Mesangial cell (primary cell): ENCODE measurements around the genes MYH7, FITM1, PSME1 and TINF2.

DNA sequence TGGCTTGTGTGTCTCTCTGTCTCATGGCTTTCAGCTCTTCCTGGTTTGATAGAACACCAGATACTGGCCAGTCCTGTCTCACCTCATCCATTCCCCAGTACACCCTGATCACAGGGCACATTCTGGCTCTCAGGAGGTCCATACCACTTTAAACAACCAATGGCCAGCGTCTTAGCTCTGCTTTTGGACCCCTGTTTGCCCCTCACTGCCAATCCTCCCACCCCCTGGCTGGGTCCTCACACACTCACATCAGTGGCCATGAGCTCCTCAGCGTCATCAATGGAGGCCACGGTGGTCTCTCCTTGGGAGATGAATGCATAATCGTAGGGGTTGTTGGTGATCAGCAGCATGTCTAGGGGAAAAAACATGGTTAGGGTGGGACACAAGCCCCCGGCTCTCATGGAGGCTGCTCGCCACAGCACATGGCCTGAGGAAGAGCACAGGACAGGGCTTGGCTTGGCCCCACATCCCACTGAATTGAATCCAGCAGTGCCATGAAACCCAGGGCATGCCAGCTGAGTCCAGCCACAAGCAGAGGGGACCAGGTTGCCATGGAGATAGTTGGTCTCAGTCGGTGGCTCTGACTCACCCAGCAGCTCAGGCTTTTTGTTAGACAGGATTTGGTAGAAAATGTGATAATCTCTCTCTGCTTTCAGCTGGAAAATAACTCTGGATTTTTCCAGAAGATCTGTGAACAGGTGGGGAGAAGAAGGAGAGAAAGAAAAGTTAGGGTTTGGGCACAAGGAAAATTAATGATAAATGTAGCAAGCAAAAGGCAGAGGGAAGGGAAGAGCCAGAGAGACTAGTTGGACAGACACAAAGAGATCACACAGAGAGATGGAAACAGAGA, 4.9 kb downstream of the MYH7 start:
- RAMPAGE, long total RNA: no peak

DNA sequence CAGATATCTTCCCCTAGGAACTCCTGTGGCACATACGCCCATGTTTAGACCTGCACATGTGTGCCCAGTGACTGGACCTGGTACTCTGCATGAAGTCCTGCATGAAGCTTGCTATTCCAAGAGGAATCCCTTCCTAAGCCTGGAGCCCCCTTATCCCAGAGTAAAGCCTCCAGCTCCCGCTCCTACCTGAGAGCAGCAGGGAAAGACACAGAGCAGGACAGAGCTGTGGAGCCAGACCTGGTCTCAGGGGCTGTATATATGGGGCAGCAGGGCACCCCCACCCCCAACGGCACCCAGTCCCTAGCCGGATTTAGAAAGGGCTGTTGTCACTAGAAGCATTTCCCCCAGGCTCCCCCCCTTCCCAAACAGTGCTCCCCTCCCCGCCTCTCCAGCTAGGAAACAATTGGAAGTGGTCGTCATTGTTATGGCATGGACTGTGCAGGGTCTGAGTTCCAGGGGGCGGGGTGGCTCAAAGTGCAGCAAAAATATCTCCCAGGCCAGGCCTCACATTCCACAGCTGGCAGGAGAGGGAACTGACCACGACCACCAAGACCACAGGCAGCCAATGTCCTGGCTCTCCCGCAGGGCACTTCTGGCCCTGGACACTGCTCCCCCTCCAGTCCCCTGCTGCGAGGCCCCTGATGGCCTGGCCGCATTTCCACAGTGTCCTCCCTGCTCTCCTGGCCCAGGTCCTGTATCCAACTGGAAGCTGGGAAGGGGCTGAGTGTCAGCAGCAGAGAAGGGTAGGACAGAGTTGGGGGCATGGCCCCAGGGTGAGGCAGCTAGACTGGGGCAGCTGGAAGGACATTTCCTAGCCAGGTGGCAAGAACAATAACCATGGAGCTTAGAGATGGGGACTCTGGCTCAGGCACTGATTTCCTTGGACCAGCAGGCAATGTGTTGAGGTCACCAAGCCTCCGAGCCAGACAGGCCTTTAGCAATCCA, at the start of gene MYH7:
Gene MYH7 (minus strand): TSS at position 227 of the 945 bp plus-strand sequence.
- RAMPAGE, long total RNA: no peak

DNA sequence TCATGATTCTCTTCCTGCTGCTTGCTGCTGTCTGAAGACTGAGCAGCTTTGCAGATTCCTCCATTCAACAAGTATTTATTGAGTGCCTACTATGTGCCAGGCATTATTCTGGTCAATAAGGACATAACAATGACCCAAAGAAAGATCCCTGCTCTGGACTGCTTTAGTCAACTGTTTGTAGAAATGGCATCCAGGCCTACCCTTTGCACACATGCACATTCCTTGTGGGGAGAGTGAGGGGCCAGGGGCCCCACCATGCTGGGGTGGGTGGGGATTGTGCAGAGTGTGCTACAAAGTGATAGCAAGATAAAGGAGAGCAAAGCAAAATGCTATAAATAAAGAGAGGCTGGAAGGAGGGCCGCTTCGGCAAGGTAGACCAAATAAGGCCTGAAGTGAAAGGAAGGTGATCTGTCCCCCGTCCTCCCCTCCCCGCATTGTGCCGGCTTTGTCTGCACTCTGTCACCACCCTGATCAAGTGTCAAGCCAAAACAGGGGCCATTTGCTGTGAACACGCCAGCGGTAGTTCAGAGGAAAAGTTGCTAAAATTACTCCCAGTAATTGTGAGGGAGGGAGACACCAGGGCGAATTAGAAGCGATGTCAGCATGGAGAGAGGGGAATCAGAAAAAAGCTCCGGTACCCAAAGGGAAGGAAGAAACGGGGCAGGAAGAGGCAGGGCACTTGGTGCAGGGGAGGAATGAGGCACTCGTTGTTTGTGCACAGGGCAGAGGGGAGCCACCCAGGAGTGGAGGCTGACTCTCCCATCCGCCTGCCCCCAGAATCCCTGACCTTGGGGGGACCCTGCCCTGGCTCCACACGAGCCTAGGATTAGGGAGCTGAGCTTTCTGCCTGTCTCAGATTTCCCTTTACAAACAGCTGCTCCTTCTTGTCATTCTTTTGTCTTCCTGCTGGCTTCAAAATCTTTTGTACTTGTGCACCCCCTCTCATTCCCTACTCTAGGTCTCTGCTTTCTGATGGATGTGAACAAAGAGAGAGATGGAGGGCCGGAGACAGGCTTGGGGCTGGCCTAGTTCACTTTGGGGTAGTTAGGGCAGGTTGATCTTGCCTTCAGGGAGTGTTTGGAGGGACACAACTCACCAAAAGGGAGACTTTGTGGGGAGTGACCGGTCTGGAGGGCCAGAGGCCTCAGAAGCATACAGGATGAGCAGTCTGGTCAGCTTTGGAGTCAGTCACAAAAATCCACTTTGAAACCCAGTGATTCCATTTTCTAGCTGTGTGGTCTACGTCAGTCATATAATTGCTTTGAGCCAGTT, 2.9 kb upstream of the MYH7 start:
- RAMPAGE, long total RNA: no peak

GRCh38 chr14:23522839-23523648, 28.5 kb downstream of the ZFHX2 start:
- RAMPAGE, long total RNA: no peak

DNA sequence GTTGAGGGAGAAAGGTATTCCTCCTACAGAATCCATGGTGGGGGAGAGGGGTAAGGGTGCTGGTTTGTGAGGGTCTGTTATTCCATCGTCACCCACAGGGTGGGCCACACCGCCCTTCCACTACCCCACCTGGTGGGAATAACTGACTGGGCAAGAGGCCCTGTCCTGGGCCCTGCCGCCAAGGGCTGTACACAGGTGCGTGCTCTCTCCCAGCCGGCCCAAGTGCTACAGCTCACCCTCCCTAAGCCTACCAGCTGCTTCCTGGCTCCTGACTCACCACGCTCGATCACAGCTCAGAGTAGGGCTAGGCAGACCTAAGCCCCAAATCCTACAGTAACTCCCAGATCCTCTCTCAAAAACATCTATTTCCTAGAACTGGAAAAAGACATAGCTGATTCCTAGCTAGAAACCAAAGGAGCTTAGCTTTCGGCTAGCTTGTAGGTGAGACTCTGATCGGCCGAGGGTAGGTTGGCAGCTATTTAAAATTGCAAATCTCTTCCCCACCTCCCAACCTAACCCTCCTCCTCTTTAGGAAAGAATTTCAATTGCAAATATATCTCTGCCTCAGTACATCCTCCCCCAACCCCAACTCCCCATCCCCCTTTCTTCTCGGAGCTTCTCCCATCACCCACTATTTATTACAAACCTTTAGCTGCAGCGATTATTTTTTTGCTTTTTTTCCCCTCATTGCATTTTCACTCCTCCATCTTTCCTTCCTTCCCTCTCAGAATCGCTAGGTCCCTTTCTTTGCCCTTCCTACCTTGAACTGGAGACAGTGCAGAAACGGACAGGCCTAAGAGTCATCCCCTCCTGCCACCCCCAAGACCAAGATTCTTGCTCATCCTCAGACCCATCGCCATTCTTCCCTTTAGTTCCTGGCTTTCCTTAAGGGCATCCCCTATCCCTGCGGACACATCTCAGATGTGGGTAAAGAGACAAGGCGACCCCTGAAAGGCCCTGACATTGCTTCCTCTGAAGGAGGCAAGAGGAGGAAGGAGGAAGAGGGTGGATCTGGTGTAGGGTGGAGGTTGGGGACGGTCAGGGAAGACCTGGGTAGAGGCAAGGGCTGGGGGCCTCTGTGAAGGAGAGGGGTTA, 13.5 kb downstream of the ZFHX2 start:
- RAMPAGE, long total RNA: no peak

DNA sequence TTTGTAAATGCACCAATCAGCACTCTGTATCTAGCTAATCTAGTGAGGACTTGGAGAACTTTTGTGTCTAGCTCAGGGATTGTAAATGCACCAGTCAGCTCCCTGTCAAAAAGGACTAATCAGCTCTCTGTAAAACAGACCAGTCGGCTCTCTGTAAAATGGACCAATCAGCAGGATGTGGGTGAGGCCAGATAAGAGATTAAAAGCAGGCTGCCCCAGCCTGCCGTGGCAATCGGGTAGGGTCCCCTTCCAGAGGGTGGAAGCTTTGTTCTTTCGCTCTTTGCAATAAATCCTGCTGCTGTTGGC, 2.9 kb upstream of the JPH4 start:
- RAMPAGE, long total RNA: no peak

DNA sequence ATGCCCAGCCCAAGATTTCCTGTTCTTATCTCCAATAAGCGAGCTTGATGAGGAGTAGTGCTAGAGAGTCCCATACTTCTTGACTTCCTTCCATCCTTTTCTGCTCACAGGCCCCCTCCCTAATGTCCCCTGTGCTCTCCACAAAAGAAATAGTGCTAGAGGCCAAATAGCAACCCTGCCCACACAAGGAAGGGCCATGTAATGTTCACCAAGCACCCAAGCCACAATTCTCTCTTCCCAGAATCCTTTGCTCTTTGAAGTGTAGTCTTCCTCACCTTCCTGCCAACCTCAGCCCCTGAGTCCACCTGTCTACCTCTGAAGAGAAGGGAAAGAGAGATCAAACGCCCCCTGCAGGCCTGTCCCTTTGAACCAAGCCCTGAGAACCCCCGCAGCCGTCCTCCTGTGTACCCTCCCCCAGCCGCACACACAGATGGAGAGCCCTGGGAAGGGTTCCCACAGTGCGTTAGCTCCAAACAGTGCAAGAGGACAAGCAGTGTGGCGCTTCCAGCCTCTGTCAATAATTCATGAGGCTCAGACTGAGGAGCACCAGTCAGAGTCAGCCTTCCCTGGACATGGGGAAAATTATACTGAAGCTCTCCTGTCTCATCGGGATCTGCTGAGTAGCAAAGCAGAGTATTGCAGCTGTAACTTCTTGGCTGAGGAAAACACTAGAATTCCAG, 1.9 kb upstream of the DHRS4 start:
- RAMPAGE, long total RNA: no peak

DNA sequence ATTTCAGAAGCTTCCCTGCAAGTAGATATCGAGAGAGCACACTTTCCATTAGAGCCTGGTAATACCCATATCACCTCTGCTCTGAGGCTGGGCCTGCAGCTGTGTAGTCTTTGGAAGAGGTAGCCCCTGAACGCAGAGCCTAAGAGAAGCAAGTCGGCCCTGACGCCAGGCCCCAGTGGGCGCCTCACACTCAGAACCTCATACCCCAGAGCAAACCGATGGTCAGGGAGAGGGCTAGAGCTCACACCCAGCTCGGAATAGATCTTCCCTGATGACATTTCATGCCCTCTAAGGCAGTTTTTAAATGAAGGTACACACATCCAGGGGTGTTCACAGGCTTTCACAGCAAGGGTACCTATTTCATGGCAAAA, 6.2 kb upstream of the FITM1 start:
- RAMPAGE, long total RNA: no peak

GRCh38 chr14:24130274-24130866, at the start of gene FITM1:
FITM1 (plus strand) TSS chr14:24130659.
- RAMPAGE, long total RNA: no peak

DNA sequence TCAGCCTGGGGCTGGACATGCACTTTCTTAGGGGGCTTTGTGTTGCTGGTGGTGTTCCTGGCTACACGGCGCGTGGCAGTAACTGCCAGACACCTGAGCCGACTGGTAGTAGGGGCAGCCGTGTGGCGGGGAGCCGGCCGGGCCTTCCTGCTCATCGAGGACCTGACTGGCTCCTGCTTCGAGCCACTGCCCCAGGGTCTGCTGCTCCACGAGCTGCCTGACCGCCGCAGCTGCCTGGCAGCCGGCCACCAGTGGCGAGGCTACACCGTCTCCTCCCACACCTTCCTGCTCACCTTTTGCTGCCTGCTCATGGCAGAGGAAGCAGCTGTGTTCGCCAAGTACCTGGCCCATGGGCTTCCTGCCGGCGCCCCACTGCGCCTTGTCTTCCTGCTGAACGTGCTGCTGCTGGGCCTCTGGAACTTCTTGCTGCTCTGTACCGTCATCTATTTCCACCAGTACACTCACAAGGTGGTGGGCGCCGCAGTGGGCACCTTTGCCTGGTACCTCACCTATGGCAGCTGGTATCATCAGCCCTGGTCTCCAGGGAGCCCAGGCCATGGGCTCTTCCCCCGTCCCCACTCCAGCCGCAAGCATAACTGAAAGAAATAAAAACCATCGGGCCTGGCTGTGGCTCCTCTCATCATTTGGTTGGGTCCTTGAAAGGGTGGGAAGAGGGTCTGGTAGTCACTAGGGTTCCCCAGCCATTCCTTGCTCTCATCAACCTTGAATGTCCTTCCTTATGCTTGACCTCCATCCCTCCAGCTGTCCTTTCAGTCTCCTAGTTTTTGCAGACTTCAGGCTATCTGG, 2.0 kb downstream of the FITM1 start:
- RAMPAGE, long total RNA: no peak

DNA sequence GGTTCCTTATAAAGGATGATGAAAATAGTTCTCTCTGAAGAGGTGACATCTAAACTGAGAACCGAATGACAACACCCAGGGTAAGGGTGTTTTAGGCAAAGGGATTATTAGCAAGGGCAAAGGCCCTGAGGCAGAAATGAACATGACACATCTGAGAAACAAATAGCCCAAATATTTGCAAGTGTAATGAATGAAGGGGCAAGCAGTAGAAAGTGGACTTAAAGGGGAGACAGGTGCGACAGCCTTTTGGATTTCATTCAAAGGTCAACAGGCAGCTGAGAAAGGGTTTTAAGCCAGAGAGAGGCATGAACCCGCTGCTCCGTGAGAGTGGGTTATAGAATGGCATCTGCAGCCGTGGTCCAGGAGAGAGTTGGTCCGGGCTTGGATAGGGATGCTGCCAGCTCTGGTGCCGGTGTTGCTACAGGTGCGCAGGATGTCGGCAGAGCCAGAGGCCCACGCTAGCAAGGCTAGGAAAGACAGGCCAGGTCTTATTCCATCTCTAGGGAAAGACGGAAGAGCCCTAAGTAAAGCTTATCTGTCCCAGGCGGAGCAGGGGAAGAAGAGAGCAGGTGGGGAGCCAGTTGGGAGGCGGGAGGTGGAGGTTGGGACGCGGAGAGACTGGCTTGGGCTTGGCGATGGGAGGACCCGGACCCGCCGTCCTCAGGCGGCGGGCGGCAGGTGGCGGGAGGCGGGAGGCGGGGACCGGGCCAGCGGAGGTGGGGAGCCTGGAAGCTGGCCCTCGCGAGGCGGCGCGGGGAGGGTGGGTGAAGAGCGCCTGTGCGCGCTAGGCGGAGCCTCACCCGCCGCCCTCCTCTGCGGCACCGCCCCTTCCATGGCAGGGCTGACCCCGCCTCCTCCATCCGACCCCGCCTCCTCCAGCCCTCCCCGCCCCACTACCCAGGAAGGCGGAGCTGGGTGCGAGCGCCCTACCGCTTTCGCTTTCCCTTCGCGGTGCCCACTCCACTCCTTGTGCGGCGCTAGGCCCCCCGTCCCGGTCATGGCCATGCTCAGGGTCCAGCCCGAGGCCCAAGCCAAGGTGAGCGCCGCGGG, at the start of gene PSME1:
Gene PSME1 (plus strand): TSS at position 929 of the 1,050 bp plus-strand sequence.
- RAMPAGE, long total RNA: start-site peak on the plus strand centred at position 933 of the sequence, 76 bp wide, 4,180 reads

GRCh38 chr14:24164134-24164360, 3.0 kb downstream of the IRF9 start:
- RAMPAGE, long total RNA: no peak

DNA sequence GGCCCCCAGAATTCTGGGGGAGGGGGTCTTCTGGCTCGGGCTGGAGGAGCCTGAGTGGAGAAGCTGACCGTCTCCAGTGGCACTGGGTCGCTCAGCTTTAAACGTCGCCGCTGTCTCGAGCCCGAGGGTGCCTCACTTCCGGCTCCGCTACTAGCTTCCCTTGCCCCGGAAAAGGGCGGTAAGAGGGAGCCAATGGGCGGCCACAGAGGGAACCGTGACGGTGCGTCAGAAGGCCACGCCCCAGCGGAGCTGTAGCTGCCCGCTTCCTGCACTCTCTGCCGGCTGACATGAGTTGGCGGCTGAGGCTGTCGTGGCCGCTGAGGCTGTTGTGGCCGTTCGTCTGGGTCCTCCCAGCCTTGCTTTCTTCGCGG, at the start of gene TINF2:
Gene TINF2 (minus strand): TSS at position 134 of the 371 bp plus-strand sequence.
- RAMPAGE, long total RNA: start-site peak on the minus strand centred at position 132 of the sequence, 6 bp wide, 143 reads

GRCh38 chr14:24257922-24258860, 4.8 kb downstream of the TGM1 start:
- RAMPAGE, long total RNA: no peak

GRCh38 chr14:24259827-24260265, 3.1 kb downstream of the TGM1 start:
- RAMPAGE, long total RNA: no peak

- RAMPAGE, long total RNA: no peak
Observed at GRCh38 chr14:24273845-24274585, 2.6 kb upstream of the RABGGTA start.

GRCh38 chr14:24290417-24290982, 9.1 kb downstream of the DHRS1 start:
- RAMPAGE, long total RNA: no peak

DNA sequence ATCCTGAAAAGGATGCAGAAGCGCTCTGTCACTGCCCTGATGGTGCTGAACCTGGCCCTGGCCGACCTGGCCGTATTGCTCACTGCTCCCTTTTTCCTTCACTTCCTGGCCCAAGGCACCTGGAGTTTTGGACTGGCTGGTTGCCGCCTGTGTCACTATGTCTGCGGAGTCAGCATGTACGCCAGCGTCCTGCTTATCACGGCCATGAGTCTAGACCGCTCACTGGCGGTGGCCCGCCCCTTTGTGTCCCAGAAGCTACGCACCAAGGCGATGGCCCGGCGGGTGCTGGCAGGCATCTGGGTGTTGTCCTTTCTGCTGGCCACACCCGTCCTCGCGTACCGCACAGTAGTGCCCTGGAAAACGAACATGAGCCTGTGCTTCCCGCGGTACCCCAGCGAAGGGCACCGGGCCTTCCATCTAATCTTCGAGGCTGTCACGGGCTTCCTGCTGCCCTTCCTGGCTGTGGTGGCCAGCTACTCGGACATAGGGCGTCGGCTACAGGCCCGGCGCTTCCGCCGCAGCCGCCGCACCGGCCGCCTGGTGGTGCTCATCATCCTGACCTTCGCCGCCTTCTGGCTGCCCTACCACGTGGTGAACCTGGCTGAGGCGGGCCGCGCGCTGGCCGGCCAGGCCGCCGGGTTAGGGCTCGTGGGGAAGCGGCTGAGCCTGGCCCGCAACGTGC, 4.6 kb downstream of the LTB4R start:
- RAMPAGE, long total RNA: no peak

DNA sequence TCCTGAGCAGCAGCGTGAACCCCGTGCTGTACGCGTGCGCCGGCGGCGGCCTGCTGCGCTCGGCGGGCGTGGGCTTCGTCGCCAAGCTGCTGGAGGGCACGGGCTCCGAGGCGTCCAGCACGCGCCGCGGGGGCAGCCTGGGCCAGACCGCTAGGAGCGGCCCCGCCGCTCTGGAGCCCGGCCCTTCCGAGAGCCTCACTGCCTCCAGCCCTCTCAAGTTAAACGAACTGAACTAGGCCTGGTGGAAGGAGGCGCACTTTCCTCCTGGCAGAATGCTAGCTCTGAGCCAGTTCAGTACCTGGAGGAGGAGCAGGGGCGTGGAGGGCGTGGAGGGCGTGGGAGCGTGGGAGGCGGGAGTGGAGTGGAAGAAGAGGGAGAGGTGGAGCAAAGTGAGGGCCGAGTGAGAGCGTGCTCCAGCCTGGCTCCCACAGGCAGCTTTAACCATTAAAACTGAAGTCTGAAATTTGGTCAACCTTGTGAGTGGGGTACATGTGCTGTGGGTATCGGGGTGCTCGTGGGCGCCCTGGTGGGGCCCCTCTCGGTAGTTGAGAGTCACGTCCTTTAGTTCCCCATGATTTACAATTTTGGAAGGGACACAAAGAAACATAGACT, 5.3 kb downstream of the LTB4R start:
- RAMPAGE, long total RNA: no peak

GRCh38 chr14:24329092-24329689, 5.7 kb downstream of the ADCY4 start:
- RAMPAGE, long total RNA: no peak